A172 (cell line): ENCODE measurements around the gene FOXL2.

GRCh38 chr3:138694211-138694786 lies 85.7 kb downstream of the FAIM start:
- RAMPAGE, long total RNA: no peak

DNA sequence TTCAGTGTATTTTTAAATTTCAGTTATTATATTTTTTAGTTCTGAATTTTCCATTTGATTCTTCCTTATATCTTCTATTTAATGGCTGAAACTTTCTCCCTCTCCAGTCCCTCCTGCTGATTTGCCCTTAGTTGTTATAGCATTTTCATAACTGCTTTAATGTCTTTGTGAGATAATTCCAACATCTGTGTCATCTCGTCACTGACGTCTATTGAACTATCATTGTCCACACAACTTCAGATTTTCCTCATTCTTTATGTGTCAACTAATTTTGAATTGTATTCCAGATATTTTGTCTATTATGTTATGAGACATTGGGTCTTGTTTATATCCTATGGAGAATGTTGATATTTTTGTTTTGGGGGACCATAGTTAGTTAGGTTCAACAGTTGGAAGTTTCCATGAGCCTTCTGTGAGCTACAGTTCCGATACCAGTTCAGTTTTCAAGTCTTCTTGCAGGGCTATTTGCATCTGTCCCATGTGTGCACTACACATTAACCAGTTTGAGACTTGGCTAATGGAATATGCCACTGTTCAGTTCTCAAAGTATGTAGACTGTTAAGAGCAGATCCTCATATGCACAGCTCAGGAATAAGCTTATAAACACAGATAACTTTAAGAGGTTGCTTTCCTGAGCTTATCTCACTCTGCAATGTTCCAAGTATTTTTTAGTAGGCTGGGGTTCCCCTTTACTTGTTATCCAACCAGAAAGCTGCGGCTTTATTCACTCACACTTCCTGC lies 108.9 kb downstream of the PIK3CB start:
- RAMPAGE, long total RNA: no peak

DNA sequence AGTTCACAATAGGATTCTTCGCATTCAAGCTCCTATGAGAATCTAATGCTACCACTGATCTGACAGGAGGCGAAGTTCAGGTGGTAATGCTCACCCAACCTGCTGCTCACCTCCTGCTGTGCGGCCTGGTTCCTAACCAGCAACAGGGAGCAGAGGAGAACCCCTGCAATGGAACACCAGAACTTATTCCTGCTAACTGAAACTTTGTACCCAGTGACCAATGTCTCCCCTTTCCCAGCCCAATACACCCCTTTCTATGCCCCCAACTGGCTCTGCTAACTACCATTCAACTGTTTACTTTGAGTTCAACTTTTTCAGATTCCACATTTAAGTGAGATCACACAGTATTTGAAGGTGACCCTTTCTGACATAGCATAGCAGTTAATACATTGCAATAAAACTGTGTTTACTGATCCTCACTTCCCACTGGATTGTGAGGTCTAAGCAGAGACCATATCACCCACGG lies 84.2 kb downstream of the PIK3CB start:
- RAMPAGE, long total RNA: no peak

GRCh38 chr3:138946616-138947534 lies at the start of gene FOXL2:
FOXL2 (minus strand) TSS chr3:138947137.
- RAMPAGE, long total RNA: no peak

DNA sequence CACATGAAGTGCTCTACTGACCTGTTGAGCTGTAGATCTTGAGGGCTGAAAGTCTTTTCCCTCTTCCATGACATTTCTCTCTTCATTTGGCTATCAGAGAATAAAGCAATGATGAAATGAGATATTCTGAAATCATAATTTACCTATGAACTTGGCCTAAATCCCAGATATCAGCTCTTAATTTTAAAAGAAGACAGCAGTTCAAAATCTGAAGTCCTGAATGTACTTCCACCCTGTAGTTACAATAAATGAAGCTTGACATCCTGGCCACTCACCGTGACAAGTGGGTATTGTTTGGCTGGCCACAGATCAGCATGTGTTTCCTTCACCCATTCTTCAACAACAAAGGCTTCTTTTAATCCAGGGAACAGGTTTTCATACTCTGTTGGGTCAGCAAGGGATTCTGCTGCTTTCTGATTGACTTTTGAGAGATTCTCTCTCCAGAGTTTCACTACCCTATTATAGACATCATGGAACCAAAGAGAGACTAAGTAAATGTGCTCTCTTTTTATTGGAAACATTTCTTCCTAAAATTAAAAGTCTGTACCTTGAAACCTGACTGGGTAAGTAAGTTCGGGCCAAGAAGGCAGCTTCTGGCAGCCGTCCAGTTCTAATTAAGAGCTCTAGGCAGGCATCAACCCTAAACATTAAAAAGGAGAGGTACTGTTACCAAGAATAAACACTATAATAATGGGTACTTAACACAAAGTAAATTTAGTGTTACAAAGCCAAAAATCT lies 15.1 kb downstream of the MRPS22 start:
- RAMPAGE, long total RNA: no peak

- RAMPAGE, long total RNA: no peak
Measured at GRCh38 chr3:139473096-139473606, 3.2 kb downstream of the RBP2 start.

DNA sequence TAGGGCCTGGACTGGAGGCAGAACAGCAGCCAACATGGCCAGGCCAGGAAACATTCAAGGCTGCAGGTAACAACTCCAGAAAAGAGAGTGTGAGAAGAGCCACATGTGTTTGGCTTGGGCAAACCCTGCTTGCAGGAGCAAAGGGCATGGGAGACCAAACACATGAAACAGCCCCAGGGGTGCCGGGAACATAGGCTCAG lies 99.2 kb upstream of the CLSTN2 start:
- RAMPAGE, long total RNA: no peak

- RAMPAGE, long total RNA: no peak
Measured at GRCh38 chr3:140246311-140246905, 311.4 kb downstream of the CLSTN2 start.

DNA sequence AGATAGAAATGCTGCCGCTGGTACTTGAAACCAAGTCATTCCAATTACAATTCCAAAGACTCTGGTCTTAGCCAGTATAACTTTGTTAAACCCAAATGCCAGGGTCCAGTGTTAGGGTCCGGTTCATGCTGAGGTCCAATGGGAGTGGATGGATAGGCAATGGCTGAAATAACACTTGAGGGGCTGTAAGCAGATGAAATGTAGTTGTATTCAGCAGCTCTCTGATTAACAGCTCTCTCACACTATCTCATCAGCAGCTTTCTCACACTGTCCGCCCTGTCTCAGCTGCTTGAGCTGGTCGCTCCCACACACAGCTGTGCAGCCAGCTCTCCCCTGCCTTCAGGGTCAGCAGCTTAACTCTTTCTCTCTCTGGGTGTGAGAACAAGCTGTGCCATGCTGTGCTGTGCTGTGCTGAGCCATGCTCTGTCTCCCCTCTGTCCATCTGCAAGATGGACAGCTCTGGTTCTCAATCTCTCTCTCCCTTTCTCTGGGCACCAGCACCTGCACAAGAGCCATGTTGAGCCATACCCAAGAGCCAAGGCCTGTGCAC lies 291.5 kb upstream of the TRIM42 start:
- RAMPAGE, long total RNA: no peak

DNA sequence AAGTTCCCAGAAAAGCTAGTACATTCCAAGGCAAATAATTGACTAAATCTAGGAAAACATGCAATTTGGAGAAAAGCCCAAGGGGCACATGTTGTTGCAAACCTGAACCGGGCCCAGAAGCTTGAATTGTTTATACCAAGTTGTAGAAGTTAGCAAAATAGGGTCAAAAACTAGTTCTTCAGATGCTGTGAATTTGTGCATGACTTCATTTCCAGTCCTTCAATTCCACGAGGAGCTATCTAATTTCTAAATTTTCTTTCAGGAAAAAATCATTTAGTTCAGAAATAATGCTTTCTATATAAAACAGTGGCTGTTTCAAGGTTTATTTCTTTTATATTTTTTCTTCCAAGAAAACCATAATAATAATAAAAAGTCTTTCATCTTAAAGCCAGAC lies 31.1 kb downstream of the TRIM42 start:
- RAMPAGE, long total RNA: no peak

GRCh38 chr3:140715114-140715442 lies 37.2 kb downstream of the TRIM42 start:
- RAMPAGE, long total RNA: no peak

DNA sequence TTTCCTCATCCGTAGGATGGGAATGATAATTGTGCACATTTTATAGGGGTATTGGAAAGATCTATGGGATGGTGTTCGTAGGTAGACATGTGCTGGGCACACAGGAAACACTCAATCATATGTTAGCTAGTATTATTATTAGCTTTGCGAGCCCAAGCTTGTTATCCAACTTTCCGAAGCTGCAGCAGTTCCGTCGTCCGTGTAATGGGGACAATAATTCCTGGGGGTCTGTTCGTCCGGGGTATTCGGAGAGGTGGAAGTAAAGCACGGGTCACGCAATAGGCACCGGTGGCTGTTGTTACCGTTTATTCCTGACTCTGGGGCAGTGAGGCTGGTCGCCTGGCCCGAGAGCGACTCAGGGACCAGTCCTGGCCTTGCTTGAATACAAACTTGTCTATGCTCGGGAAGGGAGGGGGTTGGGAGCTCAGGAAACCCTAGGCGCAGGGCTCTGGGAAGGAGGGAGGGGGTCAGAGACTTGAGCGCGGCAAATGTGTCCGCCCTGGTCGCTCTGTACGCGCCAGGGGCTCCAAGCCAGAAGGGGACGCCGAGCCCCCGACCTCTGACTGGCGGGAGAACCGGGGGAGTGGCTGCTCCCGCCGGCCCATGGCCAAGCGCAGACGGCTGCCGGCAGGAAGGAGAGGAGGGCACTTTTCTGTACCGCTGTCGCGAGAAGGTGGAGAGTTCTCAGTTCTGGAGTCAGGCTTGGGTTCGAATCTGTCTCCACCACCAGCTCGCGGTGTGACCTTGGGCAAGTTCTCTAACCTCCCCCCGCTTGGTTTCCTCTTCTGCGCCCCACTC lies 1.4 kb downstream of the SPSB4 start:
- RAMPAGE, long total RNA: no peak

DNA sequence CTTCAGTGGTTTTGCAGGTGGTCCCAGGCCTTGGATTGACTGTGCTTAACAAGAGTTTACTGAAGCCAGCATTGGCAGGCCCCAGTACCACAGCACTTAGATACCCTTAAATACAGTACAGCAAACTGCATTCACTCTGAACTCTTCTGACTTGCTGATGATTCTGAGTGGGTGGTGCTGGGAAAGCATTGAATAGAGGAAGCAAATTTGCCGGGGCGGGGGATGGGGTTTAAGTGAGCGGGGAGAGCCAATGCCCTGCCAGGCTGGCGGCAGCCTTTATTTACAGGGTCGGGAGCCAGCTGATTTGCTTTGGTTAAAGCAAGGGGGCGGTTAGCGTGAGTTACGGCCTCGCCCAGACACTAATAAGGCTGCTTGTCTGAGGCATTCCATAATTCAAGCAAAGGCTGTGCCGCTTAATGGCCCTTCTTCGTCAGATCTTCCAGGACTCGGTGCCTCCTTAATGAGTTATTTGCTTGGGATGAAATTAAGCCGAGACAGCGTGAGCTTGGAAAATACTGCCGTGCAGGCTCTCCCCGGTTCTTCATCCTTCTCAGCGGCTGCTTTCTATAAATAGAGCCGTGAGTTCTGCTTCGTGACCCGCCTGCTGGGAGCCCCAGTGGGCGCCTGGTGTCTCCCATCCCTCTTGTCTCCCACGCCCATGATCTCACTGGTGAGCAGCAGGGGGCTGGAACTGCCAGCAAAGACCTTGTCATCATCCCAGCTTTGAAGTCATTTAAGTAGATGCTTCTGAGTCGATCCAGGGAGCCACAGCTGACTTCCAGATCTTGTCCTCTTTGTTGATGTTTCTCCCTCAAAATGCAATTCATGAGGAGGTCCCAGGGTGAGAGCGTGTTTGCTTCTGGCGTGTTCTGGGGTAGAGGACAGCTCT lies 25.8 kb downstream of the SPSB4 start:
- RAMPAGE, long total RNA: no peak

- RAMPAGE, long total RNA: no peak
Measured at GRCh38 chr3:141228316-141228852, 3.2 kb upstream of the PXYLP1 start.

DNA sequence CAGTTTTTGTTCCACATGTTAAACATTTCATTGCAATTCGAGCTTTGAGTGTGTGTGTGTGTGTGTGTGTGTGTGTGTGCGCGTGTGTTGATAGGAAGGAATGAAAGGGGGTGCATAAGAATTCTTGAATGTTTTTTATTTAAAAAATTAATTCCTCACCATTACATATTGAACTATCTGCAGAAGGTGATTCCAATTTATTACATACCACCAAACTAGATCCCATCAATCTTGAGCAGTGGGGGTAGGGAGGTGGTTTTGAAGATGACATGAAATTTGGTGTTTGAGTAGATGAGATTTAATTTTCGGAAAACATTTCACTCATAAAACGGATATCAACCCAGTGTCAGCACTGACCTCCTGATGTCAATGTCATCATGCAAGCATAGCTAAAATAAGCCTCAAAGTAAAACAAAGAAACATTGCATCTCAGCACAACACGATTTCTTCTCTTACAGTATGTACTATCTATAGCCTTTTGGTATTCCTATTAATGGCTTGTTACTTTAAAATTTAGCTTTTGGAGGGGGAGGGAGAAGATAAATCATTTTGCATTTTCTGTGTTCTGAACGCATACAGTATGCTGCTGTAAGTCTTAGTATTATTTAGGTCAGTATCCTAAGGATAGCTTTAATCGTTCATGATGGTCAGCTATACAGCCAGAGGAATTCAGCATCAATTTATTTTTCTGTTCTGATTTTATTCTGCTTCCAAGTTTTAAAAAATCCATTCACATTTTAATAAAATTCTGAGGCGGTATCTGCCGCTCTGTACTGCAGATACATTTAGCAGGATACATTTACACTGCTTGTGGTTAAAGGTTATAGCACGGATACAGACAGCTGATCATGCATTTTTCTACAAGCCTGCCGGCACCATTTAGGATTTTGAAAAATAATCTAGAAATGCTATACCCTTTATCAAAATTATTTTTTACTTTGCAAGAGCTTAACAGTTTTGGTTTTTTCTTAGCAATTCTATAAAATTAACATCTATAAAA lies 17.6 kb downstream of the ZBTB38 start:
- RAMPAGE, long total RNA: no peak

DNA sequence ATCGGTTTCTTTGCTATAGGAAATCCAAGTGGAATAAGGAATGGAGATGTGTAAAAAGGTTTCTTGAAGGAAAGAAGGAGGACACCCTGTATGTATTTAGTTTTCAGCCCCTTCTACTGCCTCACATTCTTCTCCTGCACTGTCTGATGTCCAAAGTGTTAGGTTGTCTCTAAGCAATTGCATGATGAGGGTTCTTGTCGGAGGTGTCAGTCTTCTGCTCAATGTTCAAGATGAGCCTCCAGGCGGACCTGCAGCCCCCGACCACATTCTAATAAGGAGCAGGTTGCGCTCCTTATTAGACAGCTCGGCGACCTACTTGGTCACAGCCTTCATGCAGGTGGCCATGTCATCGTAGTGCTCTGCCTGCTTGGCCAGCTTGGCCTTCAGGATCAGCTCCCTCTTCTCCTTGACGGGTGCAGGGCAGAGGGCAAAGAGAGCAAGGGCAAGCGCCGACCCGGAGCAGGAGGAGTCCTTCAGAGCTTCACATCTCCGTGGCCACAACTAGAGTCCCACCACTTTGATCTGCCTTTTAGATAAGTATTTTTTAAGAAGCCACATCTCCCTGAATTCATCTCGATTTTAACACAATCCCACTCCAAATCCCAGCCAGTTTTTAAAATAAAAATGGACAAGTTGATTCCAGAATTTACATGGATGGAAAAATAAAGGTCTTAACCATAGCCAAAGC lies 113.5 kb downstream of the RASA2 start:
- RAMPAGE, long total RNA: no peak

DNA sequence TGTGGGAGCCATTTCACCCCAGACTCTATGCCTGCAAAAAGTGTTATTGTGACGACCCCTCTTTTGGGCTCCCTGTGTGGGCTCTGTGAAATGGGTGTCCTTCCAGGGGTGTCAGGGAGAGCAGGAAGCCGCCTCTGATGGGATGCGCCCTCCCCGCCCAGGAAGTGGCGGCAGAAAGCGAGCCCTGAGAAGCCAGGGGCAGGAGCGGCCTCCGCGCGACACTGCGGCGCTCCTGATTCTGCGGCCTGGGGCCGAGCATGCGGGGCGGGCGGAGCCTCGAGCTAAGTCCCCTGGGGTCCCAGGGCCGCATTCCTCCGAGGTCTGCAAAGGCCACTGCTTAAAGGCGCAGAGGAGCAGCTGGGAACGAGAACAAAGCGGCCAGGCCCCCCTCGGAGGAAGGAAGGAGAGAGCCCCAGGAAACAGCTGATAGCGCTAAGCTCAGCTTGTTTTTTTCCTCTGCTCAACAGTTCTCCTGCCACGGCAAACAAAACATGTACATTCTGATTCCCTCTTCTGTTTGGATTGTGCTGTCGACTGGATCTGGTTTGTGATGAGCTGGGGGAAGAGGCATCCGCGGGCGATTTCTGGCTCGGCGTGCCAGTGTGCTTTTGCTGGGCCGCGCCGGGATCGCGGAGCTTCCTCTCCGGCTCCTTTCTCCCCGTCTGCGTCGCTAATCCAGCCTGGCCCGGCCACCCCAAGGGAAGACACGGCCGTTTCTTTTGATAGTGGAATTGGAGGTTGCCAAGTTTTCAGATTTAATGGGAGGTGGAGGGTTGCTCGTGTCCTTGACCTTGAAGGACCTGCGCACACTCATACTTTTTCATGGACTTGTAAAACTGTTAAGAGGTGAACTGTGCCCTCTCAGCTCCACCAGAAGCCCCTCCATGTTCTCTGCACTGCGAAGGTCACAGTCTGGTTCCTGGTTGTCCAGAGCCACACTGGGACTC lies 34.1 kb downstream of the GRK7 start:
- RAMPAGE, long total RNA: no peak

DNA sequence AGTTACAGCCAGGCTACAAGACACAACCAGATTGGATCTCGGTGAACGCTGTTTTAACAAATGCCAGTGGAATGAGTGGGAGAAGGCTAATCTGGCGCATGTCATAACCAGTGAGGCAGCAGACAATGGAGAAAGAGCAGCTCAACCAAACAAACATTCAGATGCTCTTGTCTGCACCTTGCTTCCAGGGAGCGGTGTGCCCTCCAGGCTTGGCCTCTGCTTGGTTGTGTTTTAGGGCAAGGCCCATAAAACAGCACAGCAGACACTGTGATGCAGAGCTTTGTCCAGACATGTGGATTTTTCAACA lies 45.9 kb upstream of the ATP1B3 start:
- RAMPAGE, long total RNA: no peak

DNA sequence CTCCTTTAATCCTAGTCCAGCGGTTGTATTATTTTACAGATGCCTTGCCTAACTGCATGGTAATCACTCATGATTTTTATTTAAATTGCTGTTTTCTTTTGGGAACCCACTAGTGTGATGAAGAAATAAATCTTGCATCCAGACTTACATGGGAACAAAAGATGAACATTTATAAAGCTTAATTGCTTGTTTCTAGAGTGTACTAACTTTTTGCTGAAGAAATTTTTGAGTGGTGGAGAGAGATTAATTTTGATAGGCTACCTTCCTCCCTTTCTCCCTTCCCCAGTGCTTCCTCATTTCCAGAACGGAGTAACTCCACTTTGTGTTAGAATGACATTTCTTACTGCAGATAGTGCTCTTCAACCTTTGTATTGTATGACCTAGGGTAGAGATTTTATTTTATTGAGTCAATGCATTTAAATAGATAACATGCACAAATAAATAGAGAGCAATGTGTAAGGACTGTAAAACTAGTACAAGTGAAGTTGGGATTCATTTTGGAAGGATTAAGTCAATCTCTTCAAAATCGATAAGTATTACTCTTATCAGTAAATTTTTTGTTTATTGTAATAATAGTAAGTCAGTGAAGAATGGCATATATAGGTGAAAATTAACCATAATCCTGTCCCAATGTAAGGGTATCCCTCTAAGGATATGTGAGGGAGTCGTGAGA lies 1.9 kb downstream of the ATP1B3 start:
- RAMPAGE, long total RNA: no peak

DNA sequence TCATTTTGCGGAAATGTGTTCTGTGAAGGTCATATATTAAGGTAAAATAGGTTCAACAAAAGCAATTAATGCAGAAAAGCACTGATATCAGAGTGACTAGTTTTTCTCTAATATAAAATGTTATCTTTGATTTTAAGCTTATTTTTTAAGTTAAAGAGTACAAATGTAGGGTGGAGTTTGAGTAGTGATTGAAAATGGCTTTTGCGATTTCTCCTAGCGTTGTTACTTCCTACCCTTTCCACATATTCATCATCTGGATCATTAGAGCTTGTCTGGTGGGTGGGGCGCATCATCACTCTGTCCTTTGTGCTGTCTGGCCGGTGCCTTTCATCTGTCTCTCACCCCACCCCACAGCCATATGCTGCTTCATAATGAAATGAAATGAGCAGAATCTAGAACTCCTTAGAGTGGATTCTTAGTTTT lies 44.2 kb downstream of the ATP1B3 start:
- RAMPAGE, long total RNA: no peak